Anterior vena cava (tissue), 1 donor: ENCODE measurements around the gene MANSC4.

GRCh38 chr12:27556470-27556901, 32.5 kb downstream of the PPFIBP1 start:
- PRO-cap = no peak

- PRO-cap = no peak
Observed at GRCh38 chr12:27593545-27594238, 69.7 kb downstream of the PPFIBP1 start.

GRCh38 chr12:27780075-27781015, at the start of gene MANSC4:
Gene MANSC4, minus strand, starts transcription at chr12:27780236.
- PRO-cap = bidirectional peak, plus-strand start at chr12:27780155, minus-strand start at chr12:27780108

DNA sequence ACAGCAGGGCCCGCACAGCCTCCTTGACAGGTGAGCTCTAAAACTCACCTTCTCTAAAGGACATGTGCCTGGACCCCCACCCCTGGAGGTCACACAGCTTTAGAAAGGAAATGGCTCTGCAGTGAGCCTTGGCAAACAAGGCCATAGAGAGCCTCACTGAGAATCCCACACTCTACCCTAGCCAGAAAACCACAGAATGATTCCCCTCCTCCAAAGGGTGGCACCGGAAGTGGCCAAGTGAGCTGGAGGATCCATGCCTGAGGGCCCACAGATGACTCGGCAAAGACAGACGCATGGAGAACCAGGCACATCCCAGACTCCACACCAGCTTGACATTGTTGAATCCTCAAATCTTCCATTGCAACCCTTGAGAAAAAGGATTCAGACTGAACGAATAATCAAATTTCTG, 54.1 kb upstream of the PTHLH start:
- PRO-cap = no peak

GRCh38 chr12:28191551-28192316, 1.5 kb downstream of the CCDC91 start:
- PRO-cap = no peak

DNA sequence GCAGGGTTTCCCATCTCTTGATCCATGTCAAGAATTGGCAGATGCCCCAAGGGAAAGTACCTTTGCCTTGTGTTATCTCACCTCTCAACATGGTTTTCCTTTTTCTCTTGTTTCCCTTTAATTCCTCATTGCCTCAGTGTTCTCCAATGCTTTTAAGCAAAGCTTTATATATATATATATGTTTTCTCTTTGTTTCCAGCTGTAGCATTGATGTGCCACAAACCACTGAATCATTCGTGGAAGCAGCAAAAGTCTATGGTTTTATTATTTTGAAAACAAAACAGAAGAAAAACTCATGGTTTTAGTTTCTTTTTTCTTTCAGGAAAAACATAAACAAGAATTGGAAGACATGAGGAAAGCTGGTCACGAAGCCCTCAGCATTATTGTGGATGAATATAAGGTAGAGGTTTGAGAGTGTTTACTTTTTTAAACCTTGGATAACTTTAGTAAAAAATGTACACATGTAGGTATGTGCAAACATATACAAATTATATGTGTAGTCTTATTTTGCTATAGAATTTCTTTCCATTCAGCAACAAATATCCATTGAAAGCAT, 171.9 kb downstream of the CCDC91 start:
- PRO-cap = no peak

DNA sequence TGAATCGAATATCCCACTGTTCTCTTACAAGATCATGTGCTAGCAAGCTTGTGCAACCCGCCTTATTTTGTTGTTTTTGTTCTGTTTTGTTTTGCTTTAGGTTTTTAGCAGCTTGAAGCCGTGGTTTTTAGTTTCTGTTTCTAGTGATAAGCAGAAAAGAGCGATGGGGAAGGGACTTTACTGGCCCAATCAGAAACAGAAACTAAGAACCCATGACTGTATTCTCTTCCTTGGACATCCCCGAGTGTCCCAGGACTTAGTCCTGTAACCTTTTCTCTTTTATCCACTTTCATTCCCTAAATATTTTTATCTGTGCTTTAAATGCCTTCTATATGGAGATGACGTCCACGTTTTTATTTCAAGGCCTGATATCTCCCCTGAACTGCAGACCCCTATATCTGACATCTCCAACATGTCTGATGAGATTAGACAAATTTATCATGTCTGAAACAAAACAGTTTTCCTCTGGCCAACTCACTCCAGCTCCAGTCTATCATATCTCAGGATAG, 353.1 kb downstream of the CCDC91 start:
- PRO-cap = no peak

DNA sequence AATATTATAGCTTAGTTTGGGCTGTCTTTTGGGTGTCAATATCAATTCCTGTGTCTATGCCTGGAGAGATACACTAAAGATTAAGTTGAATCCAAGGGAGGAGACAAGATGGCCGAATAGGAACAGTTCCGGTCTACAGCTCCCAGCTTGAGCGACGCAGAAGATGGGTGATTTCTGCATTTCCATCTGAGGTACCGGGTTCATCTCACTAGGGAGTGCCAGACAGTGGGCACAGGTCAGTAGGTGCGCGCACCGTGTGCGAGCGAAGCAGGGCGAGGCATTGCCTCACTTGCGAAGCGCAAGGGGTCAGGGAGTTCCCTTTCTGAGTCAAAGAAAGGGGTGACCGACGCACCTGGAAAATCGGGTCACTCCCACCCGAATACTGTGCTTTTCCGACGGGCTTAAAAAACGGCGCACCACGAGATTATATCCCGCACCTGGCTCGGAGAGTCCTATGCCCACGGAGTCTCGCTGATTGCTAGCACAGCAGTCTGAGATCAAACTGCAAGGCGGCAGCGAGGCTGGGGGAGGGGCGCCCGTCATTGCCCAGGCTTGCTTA, 388.9 kb upstream of the FAR2 start:
- PRO-cap = no peak

DNA sequence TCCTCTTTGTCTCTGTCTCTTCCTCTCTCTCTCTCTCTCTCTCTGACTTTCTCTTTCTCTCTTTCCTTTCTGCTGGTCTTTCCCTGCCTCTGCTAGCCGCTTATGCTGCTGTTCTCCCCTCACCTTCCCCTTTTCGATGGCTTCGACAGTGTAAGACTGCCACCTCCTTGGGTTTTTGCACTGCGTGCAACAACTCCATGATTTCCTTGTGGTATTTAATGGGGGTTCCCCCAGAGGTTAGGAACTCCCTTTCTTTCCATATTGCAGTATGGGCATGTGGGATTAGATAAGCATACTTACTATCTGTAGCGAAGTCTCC, 21.6 kb downstream of the FAR2 start:
- PRO-cap = unidirectional peak, minus-strand start at position 135 of the sequence

DNA sequence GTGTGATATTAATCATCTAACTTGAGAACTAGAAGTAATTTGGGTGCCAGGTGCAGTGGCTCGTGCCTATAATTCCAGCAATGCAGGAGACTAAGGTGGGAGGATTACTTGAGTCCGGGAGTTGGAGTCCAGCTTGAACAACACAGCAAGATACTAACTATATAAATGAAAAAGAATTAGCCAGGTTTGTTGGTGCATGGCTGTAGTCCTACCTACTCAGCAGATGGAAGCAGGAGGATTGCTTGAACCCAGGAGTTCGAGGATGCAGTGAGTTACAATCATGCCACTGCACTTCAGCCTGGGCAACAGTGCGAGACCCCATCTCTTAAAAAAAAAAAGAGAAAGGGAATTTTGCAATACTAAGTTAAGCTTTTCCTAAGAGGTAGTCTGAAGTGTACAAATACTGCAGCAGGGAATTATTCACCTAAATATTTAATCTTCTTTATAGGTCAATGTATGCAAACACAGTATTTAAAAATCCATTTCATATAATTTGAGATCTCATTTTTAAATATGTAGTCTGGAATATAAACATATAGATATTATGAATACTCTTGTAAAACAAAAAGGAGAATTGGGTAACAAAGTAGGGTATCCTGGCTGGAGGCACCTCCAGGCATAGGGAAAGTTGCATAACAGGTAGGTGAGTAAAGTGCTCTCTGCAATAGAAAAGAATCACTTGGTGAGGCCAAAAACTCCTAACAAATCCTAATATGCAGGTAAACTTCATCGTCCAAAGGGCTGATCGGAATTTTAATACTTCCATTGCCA, 42.5 kb downstream of the ERGIC2 start:
- PRO-cap = no peak

- PRO-cap = no peak
Observed at GRCh38 chr12:29572519-29573478, 75.3 kb upstream of the OVCH1 start.

DNA sequence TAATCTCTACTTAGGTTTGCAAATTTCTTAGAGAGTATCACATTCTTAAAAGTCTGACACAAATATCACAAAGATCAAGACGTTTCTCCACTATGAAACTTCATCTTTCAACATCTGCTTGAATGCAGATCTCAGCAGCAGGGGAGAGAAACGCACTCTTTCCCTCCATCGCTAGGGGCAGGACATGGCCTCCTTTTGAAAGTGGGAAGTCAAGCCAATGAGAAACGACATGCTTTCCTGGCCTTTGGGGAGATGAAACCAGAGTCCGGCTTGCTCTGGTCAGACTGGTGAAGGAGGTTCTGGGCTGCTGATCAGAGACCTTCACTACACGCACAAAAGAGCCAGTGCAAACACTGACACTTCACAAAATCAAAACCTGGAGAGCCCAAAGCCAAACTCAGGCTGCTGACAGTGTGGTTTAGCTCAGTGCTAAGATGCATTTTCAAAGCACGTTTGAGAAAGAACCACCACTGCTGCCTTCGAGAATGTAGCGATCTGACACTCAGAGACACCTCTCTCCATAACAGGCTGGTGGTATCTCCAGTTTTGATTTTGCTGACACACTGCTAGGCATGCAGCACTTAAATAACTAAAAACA, 93.7 kb upstream of the OVCH1 start:
- PRO-cap = no peak

GRCh38 chr12:29603994-29604612, 106.6 kb upstream of the OVCH1 start:
- PRO-cap = no peak

- PRO-cap = no peak
Observed at GRCh38 chr12:29701336-29702143, 82.2 kb downstream of the TMTC1 start.

DNA sequence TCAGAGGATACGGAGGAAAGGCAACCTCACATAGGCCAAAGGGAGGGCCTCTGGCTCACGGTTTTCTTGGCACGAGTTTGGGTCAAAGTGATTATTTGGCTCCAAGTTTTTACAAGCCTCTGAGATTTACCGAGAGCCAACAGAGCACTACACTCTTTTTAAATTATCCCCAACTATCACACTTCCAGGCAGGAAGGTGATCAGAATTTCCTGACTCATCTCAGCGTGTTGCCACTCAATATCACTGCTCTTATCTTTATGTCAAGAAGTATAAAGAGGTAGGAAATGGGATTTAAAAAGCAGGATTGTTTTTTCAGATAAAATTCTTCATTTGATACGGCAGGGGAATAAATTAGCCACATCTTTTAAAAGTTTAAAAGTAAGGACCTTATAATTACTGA, 29.1 kb downstream of the TMTC1 start:
- PRO-cap = no peak

DNA sequence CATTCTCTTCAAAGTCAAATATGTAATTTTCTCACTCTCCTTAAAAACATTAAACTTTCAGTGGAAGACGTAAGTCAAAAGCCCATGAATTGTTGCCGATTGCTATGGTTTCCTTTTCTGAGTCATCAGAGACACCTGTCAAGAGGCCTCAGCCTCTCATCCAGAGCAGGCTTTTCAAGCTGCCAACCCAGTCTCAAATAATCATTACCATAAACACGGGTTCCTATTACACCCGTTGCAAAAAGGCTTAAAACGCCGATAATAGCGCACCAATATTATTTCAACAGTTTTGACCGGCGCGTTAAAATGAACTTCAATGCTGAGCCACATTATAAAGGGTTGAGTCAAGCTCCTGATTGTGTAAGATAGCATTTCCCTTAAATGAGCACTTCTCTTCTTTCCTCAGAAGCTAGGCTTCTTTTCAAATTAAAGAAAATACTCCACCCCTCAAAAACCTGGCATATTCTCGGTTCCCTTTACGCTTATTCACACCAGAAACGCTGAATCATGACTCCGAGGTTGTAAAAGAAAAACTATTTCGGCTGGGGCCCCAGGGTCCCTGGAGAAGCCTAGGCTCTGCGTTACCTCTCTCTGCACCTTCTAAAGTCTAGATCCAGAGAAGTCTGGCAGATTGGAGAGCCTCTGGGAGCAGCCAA, 1.4 kb downstream of the TMTC1 start:
- PRO-cap = unidirectional peak, plus-strand start at position 553 of the sequence

GRCh38 chr12:29784299-29784834, 625 bp upstream of the TMTC1 start:
- PRO-cap = bidirectional peak, plus-strand start at chr12:29784393, minus-strand start at chr12:29784433

GRCh38 chr12:30320529-30321066, 375.1 kb downstream of the IPO8 start:
- PRO-cap = no peak

- PRO-cap = no peak
Observed at GRCh38 chr12:31369477-31369964, 43.6 kb upstream of the SINHCAF start.

DNA sequence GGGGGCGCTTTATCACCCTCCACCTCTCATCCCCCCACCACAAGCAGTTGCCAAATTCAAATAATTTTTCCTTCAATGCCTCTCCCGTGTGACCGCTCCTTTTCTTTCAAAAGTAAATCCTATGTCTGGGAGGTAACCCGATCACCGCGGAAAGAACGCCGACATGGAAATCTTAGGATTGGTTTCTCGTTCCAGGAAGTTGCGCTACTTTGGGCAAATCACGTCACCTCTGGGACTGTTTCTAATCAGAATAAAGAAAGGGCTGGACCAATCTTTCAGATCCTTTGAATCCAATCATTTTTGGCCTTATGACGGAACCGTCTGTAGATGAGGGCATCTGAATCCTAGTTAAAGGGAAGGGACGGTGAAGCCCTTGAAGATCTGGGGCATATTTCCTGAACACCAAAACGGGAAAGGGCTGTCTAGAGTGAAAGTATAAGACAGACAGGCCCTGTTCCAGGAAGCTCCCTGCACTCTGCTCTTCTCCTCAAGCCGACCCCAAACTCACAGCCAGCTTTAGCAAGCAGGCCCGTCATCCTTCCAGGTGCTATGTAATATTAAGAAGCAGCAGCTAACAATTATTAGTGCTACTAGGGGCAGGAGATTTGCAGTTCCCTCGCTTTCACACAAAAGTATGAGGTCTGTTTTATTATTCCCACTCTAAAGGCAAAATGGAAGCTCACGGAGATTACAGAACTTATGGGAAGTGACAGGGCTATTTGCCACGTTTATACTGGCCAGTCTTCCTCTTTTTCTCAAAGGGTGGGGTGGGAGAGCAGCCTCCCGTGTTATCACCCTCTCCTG, 44.2 kb upstream of the SINHCAF start:
- PRO-cap = no peak